HTR-8/SVneo (cell line): ENCODE measurements around a stretch of chr2.

GRCh38 chr2:219922401-219922657 is 294.9 kb downstream of the SLC4A3 start:
- RRBS: no CpG with 5 or more reads among the region's 2 CpGs

DNA sequence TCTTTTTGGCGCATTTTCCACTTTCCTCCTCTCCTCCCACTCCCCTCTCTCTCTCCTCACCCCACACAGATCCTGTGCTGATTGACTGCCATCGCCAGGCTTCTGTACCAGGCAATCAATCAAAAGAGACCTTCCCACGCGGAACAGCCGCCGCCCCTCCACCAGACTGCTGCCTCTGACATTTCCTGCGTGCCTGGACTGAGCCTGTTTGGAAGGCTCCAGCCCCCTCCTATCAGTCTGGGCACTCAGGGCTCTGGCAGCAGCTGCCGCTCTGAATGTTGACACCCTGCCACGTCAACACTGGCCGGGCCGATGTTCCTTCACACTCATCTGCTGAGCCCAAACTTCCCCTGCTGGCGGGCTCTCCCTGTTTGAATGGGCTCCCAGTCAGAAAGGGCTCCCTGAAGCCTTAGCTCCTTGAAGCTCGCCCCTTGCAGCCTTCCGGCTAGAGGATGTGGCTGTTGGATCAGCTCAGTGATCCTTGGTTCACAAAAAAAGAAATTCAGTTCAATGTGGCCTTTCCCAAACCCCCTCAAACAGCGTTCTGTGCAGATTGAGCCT is 467.6 kb downstream of the EPHA4 start:
- RRBS: no CpG with 5 or more reads among the region's 15 CpGs

DNA sequence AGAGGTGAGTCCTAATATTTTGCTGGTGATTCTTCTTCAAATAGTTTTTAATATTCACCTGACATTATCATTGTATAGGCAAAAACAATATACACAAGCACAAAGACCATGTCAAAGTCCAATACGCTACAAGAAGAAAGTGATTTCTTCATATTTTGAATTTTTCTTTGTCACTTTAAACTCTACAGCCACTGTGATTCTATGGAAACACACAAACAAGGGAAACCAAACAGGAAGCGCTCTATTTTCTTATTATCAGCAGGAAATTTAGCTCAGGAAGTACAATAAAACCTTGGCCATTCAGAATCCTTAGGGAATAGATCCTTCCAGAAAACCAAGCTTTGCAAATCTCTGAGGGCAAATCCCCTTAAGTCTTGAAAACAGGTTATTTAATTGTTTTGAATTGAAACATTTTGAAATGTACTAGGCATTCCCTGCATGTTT is 336.2 kb downstream of the EPHA4 start:
- RRBS: no CpG with 5 or more reads among the region's 2 CpGs

DNA sequence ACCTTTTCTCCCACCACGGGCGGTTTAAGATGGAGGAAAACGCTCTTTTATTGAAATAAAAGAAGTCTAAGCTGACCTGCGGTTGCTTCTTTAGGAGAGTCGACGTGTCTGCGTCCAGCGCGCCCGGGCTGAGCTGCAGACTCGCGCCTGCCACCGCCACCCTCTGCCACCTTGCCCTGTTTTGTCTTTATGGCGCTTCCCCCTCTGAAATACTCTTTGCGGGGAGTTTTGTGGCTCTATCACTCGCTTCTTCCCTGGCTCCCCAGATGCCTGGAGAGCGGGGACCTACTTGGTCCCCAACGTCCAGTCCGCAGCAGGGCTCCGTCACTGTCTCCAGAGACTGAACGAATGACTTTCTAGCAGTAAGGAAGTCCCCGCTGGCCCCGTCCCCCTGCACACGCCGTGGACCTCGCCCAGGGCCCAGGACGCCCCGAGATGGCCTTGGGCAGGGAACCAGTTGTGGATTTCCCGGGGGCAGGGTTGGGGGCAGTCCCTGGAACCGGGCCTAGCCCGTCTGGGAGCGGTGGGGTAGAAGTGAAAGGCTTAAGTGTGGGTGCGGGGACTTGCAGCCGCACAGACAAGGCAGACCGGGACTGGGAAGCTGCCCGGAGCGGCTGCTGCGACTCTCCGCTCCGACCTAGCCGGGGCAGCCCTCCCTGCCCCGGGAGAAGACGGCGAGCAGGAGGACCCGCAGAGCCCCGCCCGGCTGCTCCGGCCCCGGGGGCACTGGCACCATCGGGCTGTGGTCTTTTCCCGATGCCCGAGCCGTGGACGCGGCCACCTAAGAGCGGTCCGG is 741 bp upstream of the EPHA4 start:
- RRBS: 2% methylated on average over 20 of the region's 57 CpGs

DNA sequence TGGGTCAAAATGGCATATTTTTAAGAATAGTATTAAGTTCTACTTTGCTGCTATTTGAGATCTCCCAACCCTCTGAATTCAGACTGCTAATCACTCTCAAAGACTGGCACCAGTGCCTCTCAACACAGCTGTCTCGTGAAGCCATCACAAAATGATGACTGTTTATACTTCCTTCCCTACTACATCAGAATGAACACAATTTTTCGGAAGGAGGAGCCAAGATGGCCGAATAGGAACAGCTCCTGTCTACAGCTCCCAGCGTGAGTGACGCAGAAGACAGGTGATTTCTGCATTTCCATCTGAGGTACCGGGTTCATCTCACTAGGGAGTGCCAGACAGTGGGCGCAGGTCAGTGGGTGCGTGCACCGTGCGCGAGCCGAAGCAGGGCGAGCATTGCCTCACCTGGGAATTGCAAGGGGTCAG is 314.4 kb downstream of the PAX3 start:
- RRBS: no CpG with 5 or more reads among the region's 13 CpGs

DNA sequence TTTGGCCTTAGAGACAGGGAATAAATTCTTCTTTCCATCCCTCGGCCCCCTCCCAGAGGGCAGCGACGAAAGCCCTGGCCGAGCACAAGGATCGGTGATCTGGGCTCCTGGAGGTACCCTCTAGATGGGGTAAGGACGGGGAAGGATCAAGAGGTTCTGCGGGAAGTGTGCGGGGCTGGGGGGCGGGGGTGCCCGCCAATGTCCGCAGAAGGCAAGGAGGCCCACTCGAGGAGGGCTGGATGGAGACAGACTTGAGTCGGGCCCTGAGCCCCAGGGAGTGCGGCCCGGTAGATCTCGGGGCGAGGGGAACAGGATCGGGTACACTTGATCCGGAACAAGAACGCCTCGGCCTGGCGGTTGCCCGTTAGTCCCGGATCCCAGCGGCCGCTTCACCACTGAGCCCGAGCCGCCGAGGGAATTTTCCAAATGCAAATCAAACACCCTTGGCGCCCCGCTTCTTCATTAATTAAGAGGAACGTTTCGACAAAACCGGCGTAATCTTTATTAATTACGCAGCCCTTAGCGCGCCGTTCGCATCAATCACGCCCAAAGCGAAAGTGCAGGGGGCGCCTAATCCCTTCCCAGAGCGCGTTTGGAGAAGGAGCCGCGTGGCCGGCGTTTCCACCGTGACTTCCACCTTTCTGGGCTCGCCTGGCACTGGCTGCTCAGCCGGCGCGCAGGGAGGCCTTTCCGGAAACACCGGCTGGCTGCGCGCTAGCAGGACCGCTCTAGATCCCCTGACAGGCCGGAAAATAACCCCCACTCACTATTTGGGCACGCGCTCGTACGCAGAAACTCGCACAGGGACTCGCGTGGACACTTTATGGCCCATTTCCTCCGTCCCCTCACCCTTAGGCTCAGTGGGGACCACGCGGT is 7.0 kb upstream of the PAX3 start:
- RRBS: 42% methylated on average over 31 of the region's 70 CpGs

DNA sequence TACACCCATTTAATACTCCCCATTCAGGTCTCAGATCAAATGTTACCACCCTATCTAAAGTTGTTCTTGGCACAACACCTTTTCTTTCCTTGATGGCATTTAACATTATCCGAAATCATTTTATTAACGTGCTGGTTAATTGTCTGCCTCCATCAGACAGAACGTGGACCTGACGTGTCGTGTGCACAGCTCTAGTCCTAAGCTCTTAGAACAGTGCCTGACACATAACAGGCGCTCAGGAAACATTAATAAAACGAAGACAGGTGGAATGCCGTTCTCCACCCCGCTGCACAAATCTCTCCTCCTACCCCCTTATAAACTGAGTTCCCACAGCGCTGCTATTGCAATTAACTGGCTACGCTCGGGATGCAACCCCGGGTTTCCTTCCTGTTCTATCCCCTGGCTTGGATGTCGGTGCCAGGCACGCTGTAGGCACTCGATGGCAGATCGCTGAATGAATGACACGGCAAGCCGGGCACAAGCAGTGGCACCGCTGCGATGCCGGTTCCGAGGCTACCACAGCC is 496 bp downstream of the FARSB start:
- RRBS: 2% methylated on average over 4 of the region's 23 CpGs

GRCh38 chr2:222796577-222797138 is 64.2 kb upstream of the ACSL3 start:
- RRBS: no CpG with 5 or more reads among the region's 5 CpGs

GRCh38 chr2:222837591-222838178 is 23.2 kb upstream of the ACSL3 start:
- RRBS: no CpG with 5 or more reads among the region's 5 CpGs

- RRBS: no CpG with 5 or more reads among the region's 9 CpGs
These were observed 18.5 kb downstream of the ACSL3 start for GRCh38 chr2:222879186-222879842.

DNA sequence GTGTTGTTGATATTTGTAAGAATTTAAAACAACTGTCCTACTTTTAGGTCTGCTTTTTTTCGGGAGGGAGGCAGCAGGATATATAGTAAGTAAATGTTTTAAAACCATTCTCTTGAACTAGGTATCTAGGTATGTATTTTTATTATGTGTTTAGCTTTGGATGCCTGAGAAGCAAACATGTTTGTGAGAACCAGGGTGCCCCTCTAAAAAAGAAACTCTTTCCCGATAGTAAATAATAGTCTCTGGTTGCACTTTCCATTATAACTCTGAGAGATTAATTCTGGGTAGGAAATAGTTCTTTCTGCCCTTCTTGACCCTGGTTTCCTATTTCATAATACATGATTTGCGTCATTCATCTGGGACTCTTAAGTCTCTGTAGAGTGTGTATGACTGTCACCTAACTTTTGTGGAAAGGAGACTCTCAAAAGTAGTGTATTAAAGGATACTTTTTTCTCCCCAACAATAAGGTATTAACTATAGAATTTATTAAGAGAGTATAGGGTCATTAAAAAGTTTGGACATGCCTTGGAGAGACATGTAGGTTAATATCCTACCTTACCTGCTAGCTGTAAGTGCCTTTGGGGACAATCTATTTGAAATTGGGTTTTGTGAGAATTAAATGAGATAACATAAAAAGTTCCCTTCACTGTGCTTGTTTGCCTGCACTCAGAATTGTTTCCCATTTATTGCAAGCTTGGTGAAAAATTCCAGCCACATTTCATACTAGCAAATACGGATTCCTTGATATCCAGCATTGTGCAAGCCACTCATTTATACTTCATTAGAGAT is 31.6 kb downstream of the ACSL3 start:
- RRBS: no CpG with 5 or more reads among the region's 4 CpGs

DNA sequence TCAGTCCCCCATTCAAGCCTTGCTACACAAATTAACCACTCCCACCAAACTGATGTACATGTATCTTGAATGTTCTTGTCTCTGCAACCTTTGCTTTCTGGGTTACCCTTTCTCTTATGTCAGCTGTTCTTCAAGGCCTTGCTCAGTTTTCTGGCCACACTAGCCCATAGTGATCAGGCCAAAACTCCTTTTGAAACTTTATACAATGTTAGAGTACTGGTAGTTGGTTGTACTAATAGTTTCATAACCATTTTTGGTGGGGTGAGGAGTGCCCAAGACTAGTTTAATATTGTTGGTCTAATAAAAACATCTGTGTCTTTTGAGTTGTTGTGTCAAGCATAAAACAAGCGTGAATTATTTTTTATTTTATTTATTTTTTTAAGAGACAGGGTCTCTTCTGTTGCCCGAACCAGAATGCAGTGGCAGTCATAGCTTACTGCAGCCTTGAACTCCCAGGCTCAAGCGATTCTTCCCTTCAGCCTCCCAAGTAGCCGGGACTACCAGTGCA is 74.0 kb downstream of the ACSL3 start:
- RRBS: no CpG with 5 or more reads among the region's 4 CpGs

DNA sequence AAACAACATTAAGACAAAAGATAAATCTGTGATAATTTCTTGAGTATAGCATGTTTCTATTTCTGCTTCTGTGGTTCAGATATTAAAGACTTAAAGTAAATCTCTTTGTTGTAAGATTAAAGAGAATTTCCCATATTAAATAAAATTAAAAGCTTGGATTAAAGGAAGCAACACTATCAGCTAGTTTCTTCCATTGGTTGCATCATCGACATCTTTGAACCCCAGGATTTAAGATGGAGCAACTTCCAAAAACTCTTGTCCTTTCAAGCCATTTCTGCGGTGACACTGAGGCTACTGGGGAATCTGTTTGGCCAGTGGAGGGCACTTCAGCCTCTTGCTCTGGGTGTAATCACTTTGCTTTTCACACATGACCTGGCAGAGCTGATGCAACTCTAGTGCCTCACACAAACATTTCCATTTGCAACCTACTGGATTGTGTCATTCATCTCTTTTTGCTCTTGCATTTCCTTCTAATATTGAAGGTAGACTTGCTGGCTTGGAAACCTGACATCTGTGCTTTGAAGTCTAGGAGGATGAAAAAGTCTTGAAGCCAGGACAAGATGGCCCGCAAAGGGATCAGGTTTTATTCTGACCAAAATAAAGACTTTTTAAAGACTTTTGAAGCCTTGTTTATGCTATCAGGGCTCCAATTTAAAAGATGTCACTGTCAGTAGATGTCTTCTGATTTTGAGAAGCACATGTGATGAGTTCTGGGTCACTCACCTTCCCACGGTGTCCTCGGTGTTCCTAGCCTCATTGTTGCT is 70.0 kb upstream of the KCNE4 start:
- RRBS: no CpG with 5 or more reads among the region's 5 CpGs

DNA sequence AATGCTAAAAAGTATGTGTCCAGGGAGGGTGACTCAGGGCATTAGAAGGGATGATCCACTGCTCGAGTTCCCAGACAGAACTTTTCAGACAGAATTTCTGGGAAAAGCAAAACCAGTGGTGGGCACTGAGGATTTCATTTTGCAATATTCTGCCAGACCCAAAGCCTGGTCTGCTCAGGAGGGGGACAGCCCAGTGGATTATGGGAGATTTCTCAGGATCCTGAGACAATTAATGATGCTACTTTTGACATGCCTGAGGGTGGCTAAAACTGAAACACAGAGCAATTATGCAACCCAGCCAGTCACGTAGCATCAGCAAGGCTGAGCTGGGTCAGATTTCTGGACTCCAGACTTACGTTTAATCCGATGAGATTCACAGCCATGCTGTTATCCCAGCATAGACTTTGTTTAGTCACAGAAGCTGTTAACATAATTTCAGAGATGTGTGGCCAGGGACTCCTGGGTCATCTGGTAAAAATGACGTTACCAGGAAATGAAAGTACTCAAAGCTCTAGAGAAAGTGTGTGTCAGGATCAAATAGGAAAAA is 4.6 kb upstream of the KCNE4 start:
- RRBS: no CpG with 5 or more reads among the region's 5 CpGs

- RRBS: no CpG with 5 or more reads among the region's 3 CpGs
These were observed 21.2 kb downstream of the SCG2 start for GRCh38 chr2:223581009-223581318.

- RRBS: no CpG with 5 or more reads among the region's 10 CpGs
These were observed 3.5 kb downstream of the SCG2 start for GRCh38 chr2:223598417-223599259.

DNA sequence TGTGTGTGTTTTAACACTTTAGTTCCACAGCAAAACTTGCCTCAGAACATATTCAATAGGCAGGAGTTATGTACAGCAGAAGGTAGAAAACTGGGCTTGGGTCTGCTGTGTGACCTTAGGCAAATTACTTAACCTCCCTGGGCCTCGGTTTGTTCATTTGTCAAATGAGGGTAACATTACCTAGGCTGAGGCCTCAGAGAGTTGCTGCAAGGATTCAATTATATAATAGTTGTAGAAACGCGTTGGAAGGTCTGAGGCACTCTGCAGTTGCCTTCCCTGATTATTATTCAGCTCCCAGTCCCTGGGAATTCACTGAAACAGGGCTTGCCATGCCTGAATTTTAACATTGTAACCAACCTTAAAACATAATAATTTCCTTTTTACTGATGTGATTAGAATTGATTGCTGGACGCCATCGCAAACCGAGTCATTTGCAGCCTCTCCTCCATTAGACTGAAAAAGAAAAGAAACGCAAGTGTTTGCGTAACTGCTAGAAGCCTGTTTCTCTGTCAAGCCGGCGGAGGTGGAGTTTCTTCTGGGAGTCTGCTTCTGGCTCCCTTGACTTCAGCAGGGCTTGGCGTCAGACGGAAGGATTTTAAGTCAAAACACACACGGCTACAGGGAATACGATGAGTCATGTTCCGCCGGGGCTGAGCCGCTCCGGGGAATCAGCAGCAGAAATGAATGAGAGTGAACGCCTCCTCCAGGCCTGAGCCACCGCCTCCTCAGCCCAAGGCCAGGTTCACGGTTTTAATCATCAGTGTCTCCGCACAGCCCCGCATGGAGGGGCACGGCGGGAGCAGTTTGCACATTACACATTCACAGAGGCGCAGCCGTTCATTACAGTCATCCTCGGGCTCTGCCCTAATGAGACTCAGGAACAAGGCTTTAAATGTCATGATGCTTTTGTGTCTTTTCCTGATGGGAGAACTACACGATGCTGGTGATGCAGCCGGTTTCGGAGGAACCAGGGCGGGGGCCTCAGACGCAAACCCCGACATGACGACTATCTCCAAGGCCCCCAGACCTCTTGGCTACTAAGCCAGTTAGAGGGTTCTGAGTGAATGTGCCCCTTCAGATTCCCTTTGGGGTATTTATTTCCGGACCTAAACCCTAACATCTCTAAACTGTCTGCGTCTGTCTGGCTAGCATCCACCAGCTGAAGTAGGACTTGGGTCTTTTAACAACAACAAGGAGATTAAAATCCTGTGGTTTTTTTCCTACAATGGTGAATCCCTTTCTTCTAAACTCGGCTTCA is 10.9 kb upstream of the SCG2 start:
- RRBS: 7% methylated on average over 6 of the region's 38 CpGs

- RRBS: 97% methylated on average over 2 of the region's 7 CpGs
These were observed 36.6 kb downstream of the WDFY1 start for GRCh38 chr2:223908401-223909023.

- RRBS: no CpG with 5 or more reads among the region's 2 CpGs
These were observed 160.2 kb downstream of the FAM124B start for GRCh38 chr2:224241781-224242021.

- RRBS: no CpG with 5 or more reads among the region's 4 CpGs
These were observed 133.5 kb downstream of the FAM124B start for GRCh38 chr2:224268293-224268851.